Iris pigment epithelial cell (primary cell): ENCODE results near the genes TMCC1 and COL6A6.

DNA sequence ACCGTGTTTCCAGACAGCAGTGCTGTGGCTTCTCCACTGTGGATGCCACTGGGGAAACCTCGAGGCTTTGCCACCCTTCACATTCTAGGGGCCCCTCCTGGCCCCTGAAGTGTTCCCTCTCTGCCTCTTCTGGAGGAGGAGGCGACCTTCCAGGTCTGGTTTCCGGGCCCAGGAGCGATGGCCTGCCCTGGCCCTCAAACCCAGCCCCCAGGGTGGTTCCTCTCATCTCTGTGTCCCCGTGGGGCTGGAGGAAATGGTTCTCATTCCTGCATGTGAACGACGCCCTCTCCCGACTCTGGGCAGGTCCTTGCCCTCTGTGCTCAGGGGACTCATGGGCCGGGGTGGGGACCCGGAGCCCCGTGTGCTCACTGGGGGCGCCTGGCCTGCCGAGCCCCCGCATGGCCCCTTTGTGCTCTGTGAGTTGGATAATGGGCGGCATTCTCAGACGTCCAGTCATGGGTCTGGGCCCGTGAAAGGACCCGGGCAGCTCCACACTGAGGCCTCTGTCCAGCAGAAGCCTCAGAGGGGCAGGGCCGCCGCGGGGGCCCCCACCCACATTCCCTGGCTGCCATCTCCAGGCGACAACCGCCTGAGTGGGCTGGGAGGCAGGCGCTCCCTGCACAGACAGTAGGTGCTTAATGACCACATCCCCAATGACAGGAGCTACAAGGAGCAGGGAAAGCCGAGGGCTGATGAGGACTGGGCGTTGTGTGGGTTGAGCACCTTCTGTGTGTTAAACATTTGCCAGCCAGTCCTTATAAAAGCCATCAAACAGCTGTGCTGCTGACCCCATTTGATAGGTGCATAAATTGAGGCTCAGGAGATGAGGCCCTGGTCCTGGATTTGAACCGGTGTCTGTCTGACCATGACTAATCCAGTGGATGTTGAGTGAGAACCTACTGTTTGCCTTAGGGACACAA, 5.5 kb upstream of the PLXND1 start:
- RRBS = no CpG with 5 or more reads among the region's 28 CpGs

GRCh38 chr3:129623422-129624192, 17.1 kb upstream of the PLXND1 start:
- RRBS = 9% methylated on average over 10 of the region's 19 CpGs

DNA sequence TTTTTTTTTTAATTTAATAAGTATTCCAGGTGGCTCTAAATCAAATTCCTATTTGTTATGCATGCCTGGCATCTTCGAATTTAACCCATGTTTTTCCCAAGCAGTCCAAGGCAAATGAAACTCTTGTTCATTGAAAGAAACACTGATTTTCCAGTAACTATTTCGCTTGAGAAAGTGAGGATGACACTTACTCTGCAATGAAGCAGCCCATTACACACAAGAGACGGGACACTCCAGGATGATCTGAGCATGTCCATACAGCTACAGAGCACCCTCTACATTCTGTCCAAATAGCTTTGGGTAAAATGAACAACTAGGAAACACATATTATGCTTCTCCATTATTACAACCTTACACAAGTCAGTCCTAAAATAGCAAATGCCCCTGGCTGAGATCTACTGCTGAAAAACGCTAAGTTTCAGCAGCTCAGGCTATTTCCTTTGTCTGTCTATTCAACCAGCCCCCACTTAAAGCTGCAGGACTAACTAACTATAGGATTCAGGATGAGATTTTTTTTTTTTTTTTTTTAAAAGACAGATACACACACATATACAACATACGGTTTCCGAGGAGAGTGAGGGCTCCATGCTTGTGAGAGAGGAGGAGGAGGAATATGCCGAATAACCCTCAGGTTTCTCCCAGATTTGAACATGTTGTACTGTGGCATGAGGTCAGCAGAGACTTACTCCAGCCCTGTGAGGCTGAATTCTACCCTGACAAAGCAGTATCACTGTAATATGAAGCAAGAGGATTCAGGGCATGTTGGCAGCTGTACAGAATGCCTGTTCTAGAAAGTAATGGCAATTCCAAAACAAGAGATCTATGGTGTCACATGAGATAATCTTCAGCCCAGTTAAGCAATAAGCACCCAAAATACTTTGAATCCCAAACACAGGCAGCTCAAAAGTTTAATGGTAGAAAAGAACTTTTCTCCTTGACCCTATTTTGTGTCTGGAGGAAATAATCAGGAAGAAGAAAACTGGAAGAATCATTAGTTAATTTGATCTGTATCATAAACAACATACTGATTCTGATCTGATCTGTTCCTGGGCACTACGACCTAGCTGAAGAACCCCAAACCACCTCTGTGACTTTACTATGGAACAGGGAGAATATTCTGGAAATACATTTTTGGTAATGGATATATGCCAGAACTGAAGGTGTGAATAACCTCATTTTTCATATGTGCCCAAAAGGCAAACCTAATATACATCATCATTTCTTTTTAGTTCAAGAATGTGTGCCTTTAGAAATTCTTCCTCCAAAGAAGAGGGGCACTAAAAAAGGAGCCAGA, 117.4 kb upstream of the PLXND1 start:
- RRBS = no CpG with 5 or more reads among the region's 8 CpGs

GRCh38 chr3:129827645-129828695, 65.5 kb downstream of the TMCC1 start:
- RRBS = no CpG with 5 or more reads among the region's 12 CpGs

GRCh38 chr3:129893261-129894300, at the start of gene TMCC1:
Gene TMCC1 (minus strand): TSS chr3:129893711.
- RRBS = 2% methylated on average over 30 of the region's 105 CpGs

GRCh38 chr3:130516822-130517592, at the start of gene COL6A6:
Gene COL6A6 (plus strand): TSS chr3:130517177.
- RRBS = 3% methylated on average over 14 of the region's 54 CpGs

DNA sequence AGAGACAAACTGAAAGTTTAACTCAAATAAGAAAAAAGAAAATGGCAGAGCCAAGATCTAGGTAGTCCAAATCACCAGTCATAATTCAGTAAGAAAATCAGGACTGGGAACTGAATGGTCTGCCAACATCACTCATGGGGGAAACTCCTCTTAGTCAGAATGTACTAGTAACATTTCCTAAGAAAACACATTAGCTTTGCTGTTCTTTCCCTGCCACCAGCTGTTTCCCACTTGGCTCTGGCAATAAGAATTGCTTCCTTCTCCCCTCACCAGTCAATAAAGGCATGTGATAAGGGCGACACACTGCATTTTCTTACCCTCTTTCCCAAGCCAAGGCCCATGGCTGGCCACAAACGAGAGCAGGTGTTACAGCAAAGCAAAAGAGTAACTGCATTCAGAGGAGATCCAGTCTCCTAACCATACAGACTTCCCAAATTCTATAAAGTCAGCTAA, 46.1 kb downstream of the PIK3R4 start:
- RRBS = no CpG with 5 or more reads among the region's 2 CpGs

DNA sequence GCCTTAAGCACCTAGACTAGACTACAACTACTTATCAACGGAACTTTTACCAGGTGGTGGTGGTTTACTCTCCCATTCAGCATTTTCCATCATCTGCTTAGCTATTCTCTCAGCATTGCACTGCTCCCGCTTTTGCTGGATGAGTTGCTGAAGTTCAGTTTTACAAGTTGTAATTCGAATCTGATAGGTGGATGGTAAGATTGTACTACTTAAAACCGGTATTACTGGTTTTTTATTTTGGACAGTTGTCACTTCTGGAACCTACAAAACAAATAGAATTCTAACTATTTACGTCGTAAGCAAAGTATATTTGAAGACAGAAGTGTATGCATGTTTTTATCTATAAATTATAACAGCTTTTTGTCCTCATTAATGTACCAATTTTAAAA, 41.1 kb downstream of the PIK3R4 start:
- RRBS = no CpG with 5 or more reads among the region's 6 CpGs

DNA sequence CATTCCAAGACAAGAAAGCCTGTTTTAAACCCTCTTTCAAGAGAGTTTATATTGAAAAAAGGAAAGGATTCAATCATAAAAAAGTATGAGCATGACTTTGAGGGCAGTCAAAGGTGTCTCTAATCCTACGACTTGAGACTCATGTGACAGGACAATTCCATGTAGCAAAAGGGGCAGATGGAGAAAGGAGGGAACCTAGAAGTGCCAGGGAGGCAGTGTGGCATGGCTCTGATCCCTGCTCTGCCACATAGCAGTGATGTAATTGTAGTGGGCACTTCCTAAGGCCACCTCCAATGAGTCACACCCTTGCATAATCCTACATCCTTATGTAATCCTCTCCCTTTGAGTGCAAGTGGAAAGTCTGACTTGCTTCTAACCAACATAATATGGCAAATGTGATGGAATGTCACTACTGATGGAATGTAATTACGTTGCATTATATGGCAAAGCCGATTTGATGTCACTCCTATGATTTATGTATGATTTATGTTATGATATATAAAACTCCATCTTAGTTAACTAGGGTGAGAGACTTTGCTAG, 73.0 kb upstream of the ATP2C1 start:
- RRBS = no CpG with 5 or more reads among the region's 3 CpGs

- RRBS = no CpG with 5 or more reads among the region's 11 CpGs
Observed at GRCh38 chr3:130849863-130850938, 43.7 kb upstream of the ATP2C1 start.

- RRBS = no CpG with 5 or more reads among the region's 2 CpGs
Observed at GRCh38 chr3:130934374-130934819, 40.5 kb downstream of the ATP2C1 start.

DNA sequence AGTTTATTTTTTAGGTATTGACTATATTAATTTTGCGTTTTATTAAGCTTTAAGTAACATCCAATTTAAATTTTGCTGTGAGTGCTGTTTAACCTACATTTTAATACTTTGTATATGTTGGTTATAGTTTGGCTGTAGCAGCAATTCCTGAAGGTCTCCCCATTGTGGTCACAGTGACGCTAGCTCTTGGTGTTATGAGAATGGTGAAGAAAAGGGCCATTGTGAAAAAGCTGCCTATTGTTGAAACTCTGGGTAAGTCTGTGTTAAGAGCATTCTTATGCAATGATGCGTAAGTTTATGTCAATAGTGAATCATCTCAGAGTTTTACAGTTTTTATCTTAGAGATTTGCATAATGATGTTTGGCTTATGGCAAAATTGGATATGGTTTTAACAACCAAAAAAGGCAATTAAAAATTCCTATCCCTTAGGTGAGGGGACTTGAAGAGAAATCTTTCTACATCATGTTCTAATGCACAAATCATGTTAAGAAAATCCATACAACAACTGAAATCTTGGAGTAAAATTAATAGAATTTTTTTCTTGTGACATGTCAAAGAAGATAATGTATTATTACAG, 62.7 kb downstream of the ASTE1 start:
- RRBS = no CpG with 5 or more reads among the region's 3 CpGs

DNA sequence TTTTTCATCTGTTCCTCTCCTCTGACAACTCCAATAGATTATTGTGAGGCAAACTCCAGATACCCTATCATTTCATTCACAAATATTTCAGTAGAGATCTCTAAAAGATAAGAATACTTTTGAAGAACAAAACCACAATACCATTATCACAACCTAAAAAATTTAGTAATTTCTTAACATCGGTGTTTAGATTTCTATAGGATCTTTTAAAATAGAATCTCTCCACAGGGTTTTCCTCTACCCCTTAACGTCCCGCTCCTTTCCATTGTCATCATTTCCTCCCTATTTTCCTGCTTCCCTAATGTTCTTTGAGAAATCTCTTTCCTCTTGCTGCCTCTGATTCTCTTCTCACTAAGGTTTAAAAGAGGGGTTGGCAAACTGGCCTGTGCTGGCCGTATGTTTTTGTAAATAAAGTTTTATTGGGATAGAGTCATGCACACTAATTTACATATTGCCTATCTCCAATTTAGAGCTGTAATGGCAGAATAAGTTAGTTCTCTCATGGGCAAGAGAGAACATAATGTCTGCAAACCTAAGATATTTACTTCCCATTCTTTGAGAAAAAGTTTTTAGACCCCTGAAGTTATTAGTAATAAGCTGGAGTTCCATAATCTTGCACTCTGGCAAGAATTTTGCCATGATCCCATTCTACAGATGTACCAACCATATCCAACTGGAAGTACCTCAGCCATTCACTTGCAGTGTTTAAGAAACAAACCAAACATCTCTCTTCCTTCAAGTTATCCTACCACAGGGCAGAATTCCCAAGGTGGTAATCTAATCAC, 25.0 kb downstream of the MRPL3 start:
- RRBS = no CpG with 5 or more reads among the region's 4 CpGs

- RRBS = no CpG with 5 or more reads among the region's 23 CpGs
Observed at GRCh38 chr3:132417818-132418525, 670 bp downstream of the DNAJC13 start.

GRCh38 chr3:132722692-132723326, 600 bp upstream of the NPHP3 start:
- RRBS = 2% methylated on average over 8 of the region's 42 CpGs

- RRBS = no CpG with 5 or more reads among the region's 5 CpGs
Observed at GRCh38 chr3:133467002-133467609, 67.2 kb downstream of the BFSP2 start.

DNA sequence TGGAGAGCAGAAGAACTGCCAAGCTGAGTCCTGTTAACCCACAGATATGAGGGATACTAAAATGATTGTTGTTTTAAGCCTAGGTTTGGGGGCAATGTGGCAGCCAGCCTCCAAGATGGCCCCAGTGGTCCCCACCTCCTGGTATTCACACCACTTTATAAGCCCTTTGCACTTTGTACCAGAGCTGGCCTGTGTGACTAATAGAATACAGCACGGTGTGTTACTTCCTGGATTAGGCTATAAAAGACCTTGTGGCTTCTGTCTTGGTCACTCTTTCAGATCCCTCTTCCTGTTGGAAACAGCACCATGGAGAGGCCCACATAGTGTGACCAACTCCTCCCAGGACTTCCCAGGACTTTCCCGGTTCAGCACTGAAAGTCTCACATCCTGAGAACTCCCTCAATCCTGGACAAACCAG, 32.4 kb upstream of the CDV3 start:
- RRBS = no CpG with 5 or more reads among the region's 2 CpGs

- RRBS = no CpG with 5 or more reads among the region's 12 CpGs
Observed at GRCh38 chr3:133572275-133572950, 1.1 kb upstream of the CDV3 start.

GRCh38 chr3:133587579-133588663, 14.4 kb downstream of the CDV3 start:
- RRBS = no CpG with 5 or more reads among the region's 7 CpGs